Body of pancreas (tissue), 2 donors: Measurements from ENCODE around the gene GMEB1.

DNA sequence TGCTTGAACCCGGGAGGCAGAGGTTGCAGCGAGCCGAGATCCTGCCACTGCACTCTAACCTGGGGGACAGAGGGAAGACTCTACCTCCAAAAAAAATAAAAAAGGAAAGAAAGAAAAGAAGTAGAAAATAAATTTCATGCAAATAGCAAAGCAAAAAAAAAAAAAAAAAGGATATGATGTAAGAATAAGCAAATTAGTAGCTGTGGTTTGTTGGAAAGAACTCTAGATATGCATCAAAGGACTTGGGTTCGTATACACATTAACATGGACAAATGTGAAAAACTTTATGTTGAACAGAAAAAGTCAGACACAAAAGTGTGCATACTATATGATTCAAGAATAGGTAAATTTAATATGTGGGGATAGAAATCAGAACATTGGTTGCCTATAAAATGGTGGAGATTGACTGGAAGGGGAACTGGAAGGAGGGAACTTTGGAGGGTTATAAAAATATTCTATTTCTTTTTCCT lies 11.8 kb downstream of the WASF2 start:
- PRO-cap: no peak
- RAMPAGE, long total RNA, 2 experiments: no peak in any of the 2 experiments

GRCh38 chr1:27560121-27560746 lies 43.7 kb downstream of the AHDC1 start:
- PRO-cap: no peak
- RAMPAGE, long total RNA, 2 experiments: no peak in any of the 2 experiments

DNA sequence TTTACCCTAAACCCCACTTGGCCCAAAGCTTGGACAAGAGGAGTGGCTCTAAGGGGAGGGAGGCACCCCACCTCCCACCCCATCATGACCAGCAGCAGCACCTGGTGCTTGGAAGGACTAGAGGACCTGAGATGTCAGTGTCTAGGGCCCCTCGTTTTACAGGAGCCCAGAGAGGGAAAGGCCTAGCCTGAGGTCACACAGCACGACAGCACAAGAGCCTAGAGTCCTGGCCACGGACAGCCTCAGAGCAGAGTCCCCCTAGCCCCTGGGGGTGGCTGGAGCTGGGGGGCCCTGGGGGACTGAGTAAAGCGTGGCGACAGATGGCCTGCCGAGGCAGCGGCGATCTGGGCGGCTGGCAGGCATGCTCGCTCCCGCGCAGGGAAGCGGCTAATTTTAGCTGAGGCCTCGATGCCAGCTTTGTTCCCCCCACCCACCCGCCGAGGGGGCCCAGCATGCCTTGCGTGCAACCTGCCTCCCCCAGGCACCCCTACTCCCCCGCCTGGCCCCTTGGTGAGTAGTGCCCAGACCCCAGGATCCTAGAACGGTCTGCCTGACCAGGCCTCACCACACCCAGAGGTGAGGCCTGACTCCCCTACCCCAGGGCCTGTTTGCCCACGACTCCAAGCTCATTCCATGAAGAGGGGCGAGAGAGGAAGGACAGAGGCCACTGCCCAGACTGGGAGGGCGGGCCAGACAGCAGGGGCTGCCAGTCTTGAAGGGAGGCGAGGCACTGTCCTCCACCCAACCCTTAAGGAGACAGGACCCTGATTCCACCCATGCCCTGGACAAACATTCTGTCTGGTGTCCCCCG lies 39.0 kb downstream of the AHDC1 start:
- PRO-cap: bidirectional peak, plus-strand start at position 636 of the sequence, minus-strand start at position 383 of the sequence
- RAMPAGE, long total RNA, 2 experiments: no peak in any of the 2 experiments

GRCh38 chr1:27655896-27656501 lies 16.0 kb downstream of the IFI6 start:
- PRO-cap: no peak
- RAMPAGE, long total RNA, 2 experiments: no peak in any of the 2 experiments

DNA sequence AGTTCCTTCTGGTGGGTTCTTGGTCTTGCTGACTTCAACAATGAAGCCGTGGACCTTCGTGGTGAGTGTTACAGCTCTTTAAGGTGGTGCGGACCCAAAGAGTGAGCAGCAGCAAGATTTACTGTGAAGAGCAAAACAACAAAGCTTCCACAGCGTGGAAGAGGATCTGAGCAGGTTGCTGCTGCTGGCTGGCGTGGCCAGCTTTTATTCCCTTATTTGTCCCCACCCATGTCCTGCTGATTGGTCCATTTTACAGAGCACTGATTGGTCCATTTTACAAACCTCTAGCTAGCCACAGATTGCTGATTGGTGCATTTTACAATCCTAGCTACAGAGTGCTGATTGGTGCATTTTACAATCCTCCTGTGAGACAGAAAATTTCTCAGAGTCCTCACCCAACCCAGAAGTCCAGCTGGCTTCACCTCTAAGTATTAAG lies 17.2 kb downstream of the STX12 start:
- PRO-cap: no peak
- RAMPAGE, long total RNA, 2 experiments: no peak in any of the 2 experiments

DNA sequence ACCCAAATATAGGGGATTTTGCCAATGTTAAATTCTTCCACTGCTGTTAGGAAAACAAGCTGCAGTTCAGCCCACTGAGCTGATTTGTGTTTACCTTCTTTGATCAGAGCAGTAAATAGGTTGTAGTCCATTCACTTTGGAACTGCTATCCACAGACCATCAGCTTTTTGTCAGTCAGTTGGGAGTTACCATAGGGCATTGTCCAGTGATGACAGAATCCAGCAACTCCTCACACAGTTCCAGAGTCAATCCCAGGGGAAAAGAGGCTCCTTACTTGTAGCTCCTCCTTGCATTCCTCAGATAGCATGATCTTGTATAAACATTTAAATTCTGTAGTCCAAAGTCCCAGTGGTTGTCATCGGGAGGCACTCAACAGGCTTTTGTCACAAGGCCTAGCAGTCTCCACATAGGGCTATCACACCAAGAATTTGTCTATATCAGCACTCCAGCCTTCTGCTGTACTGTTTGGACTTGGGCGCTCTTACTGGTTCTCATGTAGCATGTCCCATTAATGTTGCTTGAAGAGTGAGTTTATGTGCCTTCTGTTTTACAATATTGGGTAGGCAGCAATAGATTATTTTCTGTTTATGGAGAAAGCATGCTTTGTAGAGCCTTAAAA lies 13.3 kb upstream of the PPP1R8 start:
- PRO-cap: no peak
- RAMPAGE, long total RNA, 2 experiments: no peak in any of the 2 experiments

GRCh38 chr1:27862903-27863966 lies 9.1 kb upstream of the THEMIS2 start:
- PRO-cap: unidirectional peak, minus-strand start at chr1:27863227; unidirectional peak, minus-strand start at chr1:27863284; unidirectional peak, minus-strand start at chr1:27863306
- RAMPAGE, long total RNA, 2 experiments: no peak in any of the 2 experiments

DNA sequence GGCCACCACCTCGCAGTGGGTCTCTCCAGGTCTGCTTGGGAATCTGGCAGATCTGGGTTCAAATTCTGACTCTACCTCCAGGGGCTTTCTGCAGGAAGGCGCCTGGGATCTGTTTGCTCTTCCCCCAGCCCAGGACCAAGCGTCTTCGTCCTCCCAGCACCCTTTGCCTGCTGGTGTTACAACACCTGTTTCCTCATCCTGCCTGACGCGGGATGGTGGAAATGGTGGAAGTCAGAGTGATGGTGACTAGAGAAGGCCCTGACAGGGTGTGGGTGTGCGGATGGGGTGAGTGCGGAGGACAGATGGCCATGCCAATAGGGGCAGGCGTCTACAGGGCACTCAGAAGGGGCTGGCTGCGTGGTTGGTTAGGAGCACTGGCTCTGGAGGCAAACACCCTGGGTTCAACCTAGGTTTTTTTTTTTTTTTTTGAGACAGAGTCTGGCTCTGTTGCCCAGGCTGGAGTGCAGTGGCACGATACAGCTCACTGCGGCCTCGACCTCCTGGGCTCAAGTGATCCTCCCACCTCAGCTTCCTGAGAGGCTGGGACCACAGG lies 1.4 kb downstream of the THEMIS2 start:
- PRO-cap: no peak
- RAMPAGE, long total RNA, 2 experiments: no peak in any of the 2 experiments

- PRO-cap: no peak
- RAMPAGE, long total RNA, 2 experiments: no peak in any of the 2 experiments
These were observed 1.1 kb upstream of the XKR8 start for GRCh38 chr1:27958541-27959133.

- PRO-cap: bidirectional peak, plus-strand start at chr1:28260290, minus-strand start at chr1:28260080
- RAMPAGE, long total RNA, 2 experiments: no peak in any of the 2 experiments
These were observed 690 bp downstream of the SESN2 start for GRCh38 chr1:28259739-28260676.

DNA sequence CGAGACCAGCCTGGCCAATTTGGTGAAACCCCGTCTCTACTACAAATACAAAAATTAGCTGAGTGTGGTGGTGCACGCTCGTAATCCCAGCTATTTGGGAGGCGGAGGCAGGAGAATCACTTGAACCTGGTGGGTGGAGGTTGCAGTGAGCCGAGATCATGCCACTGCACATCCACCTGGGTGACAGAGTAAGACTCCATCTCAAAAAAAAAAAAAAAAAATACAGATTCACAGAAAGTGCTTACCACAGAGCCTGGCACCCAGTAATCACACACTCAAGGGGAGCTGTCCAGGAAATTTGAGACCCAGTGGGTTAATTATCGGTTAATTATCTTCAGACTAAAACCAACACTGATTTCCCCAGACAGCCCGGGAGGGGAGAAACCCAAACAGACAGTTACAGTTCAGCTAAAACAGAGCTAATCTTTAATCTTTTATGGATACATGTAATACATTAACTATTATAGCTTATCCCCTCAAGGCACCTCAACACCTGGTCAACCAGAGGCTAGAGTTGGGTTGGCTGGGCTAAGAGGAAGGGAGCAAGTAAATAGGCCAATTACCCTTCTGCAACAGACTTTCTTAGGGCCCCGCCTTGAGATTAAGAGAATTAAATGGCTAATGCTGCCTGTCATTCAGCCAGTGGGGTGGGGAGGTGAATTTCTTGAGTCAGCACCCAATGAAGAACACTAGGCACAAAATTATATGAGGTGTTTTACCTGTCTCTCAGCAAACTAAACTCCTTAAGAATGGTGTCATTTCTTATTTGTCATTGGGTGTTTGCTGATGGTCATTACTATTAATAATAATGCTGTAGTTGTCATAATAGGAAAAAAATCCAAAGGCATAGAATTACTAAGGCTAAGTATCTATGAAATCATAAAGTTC lies 6.7 kb upstream of the MED18 start:
- PRO-cap: no peak
- RAMPAGE, long total RNA, 2 experiments: no peak in any of the 2 experiments

DNA sequence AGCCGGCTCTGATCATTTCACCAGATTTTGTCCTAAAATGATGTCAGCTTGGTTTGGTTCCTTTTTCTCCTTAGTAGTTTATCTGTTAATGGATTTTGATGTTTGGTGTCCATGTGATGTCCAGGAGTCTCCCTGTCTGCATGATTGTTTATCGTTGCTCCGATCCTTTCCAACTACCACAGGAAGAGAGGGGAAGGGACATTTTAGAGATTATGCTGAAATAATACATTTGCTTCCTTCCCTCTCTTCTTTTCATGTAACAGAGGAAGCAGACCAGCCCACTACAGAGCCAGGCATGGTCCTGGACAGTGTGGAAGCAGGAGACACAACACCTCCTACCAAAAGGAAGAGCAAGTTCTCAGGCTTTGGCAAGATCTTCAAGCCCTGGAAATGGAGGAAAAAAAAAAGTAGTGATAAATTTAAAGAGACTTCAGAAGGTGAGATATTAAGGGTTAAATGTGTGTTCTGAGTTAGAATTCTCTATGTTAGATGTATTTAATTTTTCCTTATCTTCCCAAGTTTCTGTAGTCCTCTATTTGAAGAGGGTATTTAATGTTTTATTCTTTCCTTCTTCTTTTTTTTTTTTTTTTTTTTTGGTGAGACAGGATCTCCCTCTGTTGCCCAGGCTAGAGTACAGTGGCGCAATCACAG lies 46.9 kb upstream of the RCC1 start:
- PRO-cap: no peak
- RAMPAGE, long total RNA, 2 experiments: no peak in any of the 2 experiments

GRCh38 chr1:28518778-28519445 lies 13.1 kb downstream of the RCC1 start:
- PRO-cap: no peak
- RAMPAGE, long total RNA, 2 experiments: no peak in any of the 2 experiments

- PRO-cap: unidirectional peak, plus-strand start at chr1:28581143; unidirectional peak, plus-strand start at chr1:28581286
- RAMPAGE, long total RNA, 2 experiments: no peak in any of the 2 experiments
These were observed 11.0 kb upstream of the RAB42 start for GRCh38 chr1:28580930-28581521.

- PRO-cap: bidirectional peak, plus-strand start at chr1:28581617, minus-strand start at chr1:28581591; bidirectional peak, plus-strand start at chr1:28582095, minus-strand start at chr1:28581872
- RAMPAGE, long total RNA, 2 experiments: start-site peak on the minus strand in 2 of 2 experiments, at chr1:28581672-28581907 at its widest, 54 to 56 reads per replicate
These were observed 10.4 kb upstream of the RAB42 start for GRCh38 chr1:28581522-28582265.

DNA sequence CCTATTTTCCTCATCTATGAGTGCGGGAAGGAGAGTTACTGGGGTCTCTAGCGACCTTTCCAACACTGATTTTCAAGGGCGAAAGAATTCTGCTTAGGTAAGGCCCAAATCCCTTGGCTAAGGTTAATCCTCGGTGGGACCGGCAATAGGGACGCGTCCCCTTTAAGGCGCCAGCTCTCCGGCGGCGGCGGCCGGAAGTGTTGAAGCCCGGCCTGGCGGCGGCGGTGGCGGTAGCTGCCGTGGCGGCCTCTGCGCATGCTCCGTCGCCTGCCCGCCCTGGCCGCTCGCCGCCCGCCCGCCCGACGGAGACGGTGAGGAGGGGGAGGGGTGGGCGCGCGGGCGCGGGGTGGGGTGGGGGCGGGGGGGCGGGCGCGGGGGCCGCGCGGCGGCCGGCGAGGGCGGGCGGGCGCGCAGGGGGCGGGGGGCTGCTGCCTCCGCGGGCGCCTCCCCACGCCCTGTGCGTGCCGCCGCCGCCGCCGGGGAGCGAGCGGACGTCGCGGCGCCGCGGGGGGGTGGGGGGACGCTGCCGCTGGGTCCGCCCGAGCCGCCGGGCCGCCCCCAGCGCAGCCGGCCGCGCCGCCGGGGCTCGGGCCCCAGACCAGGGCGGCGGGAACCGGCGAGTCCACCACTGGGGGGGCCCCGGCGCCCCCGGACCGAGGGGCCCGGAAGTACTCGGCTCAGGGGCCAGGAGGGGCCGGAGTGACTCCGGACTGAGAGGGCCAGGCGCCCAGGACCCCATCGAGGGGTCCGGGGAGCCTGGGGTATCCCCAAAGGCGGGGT lies at the start of gene GMEB1:
GMEB1 (plus strand) TSS at position 256 of the 780 bp plus-strand sequence.
- PRO-cap: bidirectional peak, plus-strand start at position 256 of the sequence, minus-strand start at position 202 of the sequence; bidirectional peak, plus-strand start at position 520 of the sequence, minus-strand start at position 457 of the sequence
- RAMPAGE, long total RNA, 2 experiments: no peak in any of the 2 experiments

DNA sequence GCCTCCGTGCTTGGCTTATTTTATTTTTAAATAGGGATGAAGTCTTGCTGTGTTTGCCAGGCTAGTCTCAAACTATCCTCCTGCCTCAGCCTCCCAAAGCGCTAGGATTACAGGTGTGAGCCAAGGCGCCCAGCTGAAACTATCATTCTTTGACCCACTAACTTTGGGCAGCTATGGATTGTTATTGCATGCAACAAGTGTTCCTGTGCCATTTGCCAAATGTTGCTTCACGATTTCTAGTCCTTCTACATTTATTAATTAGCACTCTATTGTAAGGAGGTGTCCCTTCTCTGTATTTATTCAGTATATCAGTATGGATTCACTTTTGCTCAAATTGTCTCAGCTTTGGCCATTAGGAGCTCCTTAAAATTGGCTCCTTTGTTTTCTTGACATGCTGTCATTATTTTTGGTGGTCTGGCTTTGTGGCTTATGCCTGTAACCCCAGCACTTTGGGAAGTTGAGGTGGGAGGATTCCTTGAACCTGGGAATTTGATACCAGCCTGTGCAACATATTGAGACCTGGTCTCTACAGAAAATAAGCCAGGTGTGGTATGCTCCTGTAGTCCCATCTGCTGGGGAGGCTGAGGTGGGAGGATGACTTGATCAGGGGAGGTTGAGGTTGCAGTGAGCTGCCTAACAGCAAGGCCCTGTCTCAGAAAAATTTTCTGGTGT lies 36.5 kb downstream of the YTHDF2 start:
- PRO-cap: no peak
- RAMPAGE, long total RNA, 2 experiments: no peak in any of the 2 experiments

- PRO-cap: no peak
- RAMPAGE, long total RNA, 2 experiments: no peak in any of the 2 experiments
These were observed 68.0 kb downstream of the EPB41 start for GRCh38 chr1:28982377-28982757.

DNA sequence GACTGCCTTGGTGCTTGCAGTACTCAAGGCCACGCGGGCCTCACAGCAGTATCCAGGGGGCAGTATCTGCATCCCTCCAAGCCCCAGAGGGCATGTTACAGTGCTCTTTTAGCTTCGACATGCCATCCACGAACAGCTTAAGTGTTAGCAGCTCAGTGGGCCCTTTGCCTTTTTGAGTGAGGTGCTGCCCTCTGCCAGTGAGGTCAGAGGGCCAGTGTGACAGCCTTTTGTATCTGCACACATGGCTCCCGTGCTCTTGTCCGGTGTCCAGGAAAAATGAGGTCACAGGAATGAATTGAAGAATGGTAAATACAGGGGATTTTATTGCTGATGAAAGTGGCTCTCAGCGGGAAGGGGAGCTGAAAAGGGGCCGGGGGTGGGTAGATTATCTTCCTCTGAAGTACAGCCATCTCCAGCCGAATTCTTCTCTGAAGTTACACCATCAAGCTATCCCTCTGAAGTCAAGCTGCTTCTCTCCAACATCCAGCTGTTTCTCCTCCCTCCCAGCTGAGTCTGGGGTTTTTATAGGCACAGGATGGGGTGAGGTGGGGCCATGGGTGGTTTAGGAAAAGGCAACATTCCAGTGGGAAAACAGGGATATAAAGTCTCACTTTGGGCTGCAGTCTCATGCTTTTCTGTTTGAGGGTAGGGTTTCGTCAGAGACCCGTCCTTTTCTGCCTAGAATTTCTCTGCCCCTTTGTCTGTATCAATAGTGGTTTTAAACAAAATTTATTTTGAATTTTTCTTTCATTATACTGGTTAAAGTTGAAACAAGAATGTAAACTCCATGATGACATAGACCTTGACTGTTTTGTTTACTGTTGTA lies 69.5 kb downstream of the EPB41 start:
- PRO-cap: no peak
- RAMPAGE, long total RNA, 2 experiments: no peak in any of the 2 experiments

- PRO-cap: no peak
- RAMPAGE, long total RNA, 2 experiments: start-site peak on the minus strand in 1 of 2 experiments, at chr1:29154717-29154784 at its widest, 20 reads per replicate
These were observed 27.0 kb downstream of the SRSF4 start for GRCh38 chr1:29154543-29155304.